LNCaP clone FGC (cell line): Measurements from ENCODE around the genes GIMD1 and SEC24B.

DNA sequence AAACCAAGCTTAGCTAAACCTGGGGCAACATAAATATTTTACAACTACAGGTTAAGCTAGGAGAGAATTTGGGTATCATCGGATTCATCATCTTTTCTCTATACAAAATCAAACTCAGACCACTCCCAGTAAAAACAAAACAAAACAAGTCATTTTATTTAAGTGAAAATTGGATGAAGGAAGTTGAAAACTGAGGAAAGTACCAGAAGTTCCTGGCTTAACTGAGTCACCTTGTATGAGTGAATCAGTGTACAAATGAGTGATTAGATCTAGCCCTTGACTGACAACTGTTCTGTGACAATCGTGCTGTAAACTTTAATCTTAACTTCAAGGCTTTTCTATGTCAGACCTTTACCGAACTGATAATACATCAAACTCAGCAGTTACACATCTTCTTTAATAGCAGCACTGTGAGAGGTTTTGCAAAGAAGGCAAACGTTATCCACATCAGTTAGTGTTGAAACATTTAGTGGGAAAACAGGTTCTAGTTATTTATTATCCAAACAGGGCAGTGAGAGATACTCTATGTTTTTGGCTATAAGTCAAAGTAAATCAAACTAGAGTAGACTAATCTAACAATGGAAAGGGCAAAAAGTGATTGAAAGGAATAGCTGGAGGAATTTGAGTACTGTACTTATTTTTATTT is 42.1 kb downstream of the ARHGEF38 start:
- RRBS, 2 experiments: no CpG with 5 or more reads among the region's 4 CpGs

DNA sequence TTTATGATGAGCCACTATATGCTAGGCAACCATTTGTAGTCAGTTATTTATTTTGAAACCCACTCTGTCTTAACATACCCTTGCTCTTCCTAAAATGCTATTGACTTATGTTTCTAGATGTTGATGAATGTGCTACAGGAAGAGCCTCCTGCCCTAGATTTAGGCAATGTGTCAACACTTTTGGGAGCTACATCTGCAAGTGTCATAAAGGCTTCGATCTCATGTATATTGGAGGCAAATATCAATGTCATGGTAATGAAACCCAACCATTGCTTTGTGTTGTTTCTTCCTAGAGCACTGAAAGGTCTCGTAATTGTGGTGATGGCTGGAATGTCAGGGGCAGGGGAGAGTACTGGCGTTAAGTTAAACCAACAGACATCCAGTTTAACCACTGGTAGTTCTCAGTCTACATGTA is 44.7 kb downstream of the NPNT start:
- RRBS, 2 experiments: no CpG with 5 or more reads among the region's 3 CpGs

- RRBS, 2 experiments: no CpG with 5 or more reads among the region's 8 CpGs
Measured at GRCh38 chr4:106368457-106368890, at the start of gene GIMD1. Gene GIMD1, minus strand, starts transcription at chr4:106368778.

- RRBS, 2 experiments: no CpG with 5 or more reads among the region's 3 CpGs
Measured at GRCh38 chr4:107283606-107283985, 247.5 kb upstream of the DKK2 start.

GRCh38 chr4:107997076-107997894 is 7.6 kb downstream of the HADH start:
- RRBS, 2 experiments: no CpG with 5 or more reads among the region's 6 CpGs

DNA sequence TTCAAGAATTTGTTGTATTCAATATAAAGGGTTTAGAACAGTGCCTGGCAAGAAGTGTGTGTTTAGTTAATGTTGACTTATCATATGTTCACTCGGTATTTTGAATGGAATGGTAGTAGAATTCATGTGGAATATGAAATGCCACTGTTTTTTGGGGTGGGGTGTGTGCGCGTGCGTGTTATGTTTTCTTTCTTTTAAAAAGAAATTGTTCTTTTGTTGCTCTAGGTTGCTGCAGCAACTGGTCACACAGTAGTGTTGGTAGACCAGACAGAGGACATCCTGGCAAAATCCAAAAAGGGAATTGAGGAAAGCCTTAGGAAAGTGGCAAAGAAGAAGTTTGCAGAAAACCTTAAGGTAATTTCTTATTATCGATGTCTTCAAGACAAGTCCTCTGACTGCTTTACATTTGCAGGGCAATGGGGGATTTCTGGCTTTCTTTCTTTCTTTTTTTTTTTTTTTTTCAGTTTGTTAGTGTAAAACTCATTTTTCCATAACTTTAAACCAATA is 19.9 kb downstream of the HADH start:
- RRBS, 2 experiments: no CpG with 5 or more reads among the region's 5 CpGs

DNA sequence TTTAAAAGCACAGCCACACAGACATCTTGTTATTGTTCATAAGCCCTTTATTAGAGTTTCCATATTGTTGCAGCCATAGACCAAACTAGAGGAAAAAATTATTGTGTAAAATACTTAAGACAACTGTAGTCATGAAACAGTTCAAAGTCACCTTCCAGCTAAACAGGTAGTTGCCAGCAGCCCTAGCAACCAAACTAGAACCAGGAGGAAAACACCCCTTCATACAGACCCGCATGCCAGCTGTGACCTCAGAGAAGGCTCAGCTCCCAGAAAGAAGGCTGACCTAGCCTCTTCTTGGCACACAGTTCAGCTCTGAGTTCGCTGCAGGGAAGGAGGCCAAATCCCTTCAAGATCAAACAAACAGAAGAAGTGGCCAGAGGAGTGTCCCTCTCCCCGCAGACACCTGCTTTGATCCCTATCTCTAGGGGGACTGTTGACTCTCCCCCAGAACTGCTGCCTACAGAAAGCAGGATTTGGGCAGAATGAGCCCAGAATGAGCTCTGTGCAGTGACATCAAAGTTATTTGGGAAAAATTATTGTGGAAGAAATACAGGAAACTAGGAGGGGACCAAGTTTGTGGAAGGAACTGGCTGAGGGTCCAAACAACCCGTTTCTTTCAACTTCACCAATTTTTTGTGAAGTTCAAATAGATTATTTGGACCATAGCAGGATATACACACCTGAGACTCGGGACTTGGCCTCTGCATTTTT is 56.0 kb downstream of the HADH start:
- RRBS, 2 experiments: no CpG with 5 or more reads among the region's 5 CpGs

- RRBS, 2 experiments: no CpG with 5 or more reads among the region's 11 CpGs
Measured at GRCh38 chr4:108165393-108165995, 3.2 kb downstream of the LEF1 start.

- RRBS, 2 experiments: no CpG with 5 or more reads among the region's 12 CpGs
Measured at GRCh38 chr4:108165996-108166360, 2.8 kb downstream of the LEF1 start.

- RRBS, 2 experiments: no CpG with 5 or more reads among the region's 7 CpGs
Measured at GRCh38 chr4:108560394-108561264, 59.7 kb upstream of the RPL34 start.

DNA sequence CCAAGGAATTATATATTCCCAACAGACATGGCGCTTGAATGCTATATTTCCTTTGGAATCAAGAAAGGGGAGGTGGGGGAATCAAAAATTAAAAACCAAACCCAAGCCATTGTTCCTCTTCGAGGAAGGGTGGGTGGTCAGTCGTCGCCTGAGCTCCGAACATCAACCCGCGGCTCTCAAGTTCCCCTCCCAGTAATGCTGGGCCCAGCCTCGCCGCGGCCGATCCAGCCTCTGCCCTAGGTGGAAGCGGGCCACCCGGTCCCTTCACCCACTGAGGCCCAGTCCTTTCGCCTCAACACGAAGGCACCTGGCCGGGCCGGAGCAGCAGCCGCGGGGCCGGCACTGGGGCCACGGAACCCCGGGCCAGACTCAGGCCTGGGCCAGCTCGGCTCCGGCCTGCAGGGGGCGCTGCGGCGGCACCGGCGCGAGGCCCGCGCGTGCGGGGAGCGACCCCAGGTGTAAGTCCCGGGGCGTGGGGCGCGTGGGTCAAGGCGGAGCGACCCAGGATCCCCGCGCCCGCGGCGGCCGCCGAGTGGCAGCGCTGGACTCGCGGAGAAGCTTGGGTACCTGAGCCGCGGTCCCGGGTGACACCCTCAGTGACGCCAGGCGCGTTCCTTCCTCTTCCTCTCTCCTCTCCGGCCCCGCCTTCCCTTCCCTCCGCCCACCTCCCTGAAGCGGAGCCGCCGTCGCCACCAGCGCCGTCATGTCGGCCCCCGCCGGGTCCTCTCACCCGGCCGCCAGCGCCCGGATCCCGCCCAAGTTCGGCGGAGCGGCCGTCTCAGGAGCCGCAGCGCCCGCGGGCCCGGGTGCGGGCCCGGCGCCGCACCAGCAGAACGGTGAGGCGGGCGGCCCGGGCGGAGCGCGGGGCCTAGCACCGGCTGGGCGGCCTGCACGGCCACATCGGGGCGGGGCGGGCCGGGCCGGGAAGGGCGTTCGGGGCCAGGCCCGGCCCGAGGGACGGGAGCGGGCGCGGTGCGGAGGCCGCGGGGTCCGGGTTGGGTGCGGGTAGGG is at the start of gene SEC24B:
SEC24B (plus strand) TSS at position 649 of the 1,011 bp plus-strand sequence.
- RRBS, 2 experiments: 1% methylated on average over 70 of the region's 115 CpGs

DNA sequence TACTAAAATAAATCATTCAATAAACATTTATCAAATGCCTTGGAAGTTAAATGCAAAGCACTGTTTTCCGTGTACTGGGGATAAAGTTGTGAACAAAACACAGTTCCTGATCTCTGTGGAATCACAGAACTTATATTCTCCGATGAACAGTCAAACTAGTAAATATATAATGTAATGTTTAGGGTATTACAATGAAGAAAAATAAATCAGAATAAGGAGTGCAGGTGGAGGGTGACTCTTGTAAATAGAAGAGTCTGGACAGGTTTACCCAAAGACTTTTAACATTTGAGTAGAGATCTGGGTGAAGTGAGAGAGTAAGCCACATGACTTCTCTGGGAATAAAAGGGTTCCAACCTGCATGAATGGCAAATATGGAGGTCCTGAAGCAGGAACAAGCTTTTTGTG is 51.2 kb upstream of the MCUB start:
- RRBS, 2 experiments: no CpG with 5 or more reads among the region's 2 CpGs

DNA sequence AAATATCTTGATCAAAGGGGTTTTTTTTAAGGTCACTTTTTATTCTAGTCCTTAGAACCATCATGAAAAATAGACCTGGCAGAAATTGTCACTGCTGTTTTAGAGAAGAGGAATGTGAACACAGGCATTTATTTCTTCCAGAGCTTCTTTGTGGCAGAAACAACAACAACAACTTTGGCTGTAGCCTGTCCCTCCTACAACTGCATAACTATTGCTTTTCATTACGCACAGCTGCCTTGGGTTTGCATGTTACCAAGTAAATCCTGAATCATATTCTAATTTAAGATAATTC is 73.2 kb downstream of the EGF start:
- RRBS, 2 experiments: no CpG with 5 or more reads among the region's 1 CpG

DNA sequence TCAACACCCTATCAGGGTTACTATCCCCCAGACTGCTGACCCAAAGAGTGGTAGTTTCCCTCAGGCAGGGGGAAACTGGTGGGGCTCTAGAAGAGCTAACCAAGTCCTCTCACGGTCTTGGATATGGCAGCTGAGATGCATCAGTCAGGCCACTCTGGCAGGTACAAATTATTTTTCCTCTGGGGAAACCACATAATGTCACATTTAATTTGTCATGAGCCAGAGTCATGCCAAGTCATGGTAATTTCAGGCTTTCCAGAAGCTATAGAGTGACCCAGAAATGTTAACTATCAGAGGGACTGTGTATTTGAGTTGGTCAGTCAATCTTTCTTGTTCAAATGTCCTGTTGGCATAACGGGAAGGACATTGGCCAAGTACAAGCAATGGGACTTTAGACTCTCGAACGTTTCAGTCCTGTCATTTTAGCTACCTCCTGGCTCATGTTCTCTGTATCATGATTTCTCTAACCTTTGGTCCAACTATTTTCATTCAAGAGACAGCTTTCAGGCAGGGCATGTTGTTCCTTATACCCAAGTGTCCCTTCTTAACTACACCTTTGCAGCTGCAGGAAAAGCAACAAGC is 142.4 kb downstream of the EGF start:
- RRBS, 2 experiments: no CpG with 5 or more reads among the region's 4 CpGs

DNA sequence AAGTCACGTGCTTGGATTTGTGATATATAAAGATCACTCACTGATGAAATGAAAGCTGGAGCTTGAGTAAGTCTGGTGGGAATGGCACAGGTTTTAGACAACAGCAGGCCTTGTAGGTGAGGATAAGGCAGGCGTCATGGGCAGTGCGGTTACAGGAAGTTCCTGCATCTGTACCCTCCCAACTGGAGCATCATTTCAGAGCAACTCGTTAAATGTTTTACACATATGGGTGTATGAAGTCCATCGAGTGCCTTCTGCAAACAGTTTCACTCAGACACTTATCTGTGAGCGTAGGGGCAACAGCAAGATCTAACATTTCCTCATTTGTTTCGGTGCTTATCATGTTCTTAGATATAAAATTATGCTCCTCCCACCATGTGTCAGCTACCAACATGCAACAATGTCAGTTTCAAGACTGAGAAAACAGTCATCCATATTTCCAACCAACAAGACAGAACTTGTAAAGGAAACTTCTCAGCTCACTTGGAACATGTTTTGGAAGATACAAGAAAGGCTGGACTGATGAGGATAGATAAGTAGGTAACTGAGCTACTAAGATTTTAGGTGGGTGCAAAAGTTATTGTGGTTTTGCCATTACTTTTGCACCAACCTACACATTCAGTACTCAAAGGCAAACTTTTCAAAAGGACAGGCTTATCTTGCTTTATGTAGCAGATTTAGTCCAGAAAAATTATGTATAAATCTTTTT is 69.9 kb downstream of the ELOVL6 start:
- RRBS, 2 experiments: no CpG with 5 or more reads among the region's 7 CpGs

GRCh38 chr4:110134640-110134936 is 63.8 kb downstream of the ELOVL6 start:
- RRBS, 2 experiments: no CpG with 5 or more reads among the region's 1 CpG

- RRBS, 2 experiments: under 1 to 1% methylated on average over 2 of the region's 7 CpGs
Measured at GRCh38 chr4:110198163-110198278, 394 bp downstream of the ELOVL6 start.

DNA sequence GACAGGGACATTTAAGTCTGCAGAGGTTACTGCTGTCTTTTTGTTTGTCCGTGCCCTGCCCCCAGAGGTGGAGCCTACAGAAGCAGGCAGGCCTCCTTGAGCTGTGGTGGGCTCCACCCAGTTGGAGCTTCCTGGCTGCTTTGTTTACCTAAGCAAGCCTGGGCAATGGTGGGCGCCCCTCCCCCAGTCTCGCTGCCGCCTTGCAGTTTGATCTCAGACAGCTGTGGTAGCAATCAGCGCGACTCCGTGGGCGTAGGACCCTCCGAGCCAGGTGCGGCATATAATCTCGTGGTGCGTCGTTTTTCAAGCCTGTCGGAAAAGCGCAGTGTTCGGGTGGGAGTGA is 253.3 kb upstream of the PITX2 start:
- RRBS, 2 experiments: no CpG with 5 or more reads among the region's 16 CpGs

DNA sequence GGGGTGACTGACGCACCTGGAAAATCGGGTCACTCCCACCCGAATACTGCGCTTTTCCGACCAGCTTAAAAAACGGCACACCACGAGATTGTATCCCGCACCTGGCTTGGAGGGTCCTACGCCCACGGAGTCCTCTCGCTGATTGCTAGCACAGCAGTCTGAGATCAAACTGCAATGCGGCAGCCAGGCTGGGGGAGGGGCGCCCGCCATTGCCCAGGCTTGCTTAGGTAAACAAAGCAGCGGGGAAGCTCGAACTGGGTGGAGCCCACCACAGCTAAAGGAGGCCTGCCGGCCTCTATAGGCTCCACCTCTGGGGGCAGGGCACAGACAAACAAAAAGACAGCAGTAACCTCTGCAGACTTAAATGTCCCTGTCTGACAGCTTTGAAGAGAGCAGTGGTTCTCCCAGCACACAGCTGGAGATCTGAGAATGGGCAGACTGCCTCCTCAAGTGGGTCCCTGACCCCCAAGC is 714.3 kb upstream of the PITX2 start:
- RRBS, 2 experiments: no CpG with 5 or more reads among the region's 17 CpGs

DNA sequence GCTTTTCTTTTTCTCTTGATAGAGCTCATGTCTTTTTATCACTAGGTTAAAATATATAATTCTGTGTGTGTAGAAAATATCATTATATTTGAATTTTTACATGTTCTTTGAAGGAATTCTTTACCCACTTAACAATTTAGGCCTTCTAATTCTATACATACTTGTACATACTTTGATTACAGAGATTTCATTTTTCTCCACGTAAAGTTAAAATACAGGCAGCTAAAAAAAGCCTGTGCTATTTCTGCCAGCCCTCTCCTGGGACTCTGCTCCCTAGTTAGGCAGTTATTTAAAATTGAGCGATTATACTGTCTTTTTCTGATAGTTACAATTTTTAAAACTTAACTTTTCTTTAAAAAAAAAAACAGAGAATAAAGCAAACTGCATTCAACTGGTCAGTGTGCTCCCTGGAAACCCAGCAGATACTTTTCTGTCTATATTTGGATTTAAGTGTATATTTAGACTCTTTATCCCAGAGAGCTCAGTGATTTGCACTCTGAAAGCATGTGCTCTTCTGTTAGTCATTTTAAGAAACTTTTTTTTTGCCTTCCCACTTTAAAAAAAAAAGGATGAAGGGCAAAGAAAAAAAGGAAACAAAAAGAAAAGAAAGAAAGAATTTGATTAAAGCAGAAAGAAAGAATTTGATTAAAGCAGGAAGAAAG is 18.1 kb upstream of the FAM241A start:
- RRBS, 2 experiments: no CpG with 5 or more reads among the region's 2 CpGs